Metanephros (tissue), 2 donors: ENCODE measurements around a stretch of chr1.

DNA sequence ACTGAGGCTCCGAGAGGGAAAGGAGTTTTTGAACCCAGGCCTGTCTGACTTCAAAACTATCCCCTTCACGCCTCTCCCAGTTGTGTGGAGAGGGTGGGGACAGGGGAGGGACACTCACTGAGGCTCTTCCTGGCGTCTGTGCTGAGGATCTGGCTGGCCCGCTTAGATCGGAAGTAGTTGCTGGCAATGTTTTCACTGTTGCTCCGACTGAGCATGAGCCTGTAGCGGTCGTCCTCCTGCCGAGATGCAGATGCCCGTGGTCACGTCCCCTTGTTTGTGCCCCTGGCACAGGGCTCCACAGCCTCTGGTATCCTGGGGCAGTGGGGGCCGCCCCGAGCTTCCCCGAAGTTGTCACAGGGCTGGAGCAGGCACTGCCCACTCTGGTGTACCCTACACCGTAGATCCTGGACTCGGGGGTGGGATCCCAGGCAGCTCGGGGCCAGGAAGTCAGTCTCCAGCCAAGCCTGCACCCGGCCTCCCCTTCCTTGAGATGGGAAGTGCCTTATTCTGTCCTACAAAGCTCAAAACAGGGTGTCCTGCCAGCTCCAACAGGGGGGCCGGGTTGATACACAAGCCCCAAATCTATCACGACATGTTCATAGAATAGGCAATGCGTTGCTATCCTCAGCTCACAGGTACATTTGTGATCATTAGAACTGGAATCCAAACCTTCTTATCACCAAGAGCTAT lies 5.1 kb upstream of the DDOST start:
- RAMPAGE, long total RNA = no peak

DNA sequence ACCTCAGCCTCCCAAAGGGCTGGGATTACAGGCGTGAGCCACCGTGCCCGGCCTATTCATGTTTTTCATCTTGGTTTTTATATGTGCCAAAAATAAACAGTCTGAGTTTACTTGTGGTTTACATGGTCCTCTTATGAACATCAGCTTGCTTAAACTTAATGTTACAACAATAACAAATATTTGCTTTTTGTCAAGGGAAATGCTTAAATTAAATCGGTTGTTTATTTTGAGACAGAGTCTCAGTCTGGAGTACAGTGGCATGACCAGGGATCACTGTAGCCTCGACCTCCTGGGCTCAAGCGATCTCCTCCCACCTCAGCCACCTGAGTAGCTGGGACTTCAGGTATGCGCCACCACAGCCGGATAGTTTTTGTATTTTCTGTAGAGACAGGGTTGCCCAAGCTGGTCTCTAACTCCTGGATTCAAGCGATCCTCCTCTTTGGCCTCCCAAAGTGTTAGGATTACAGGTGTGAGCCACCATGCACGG lies 2.3 kb downstream of the HP1BP3 start:
- RAMPAGE, long total RNA = no peak

- RAMPAGE, long total RNA = no peak
These were observed 108.2 kb upstream of the HP1BP3 start for GRCh38 chr1:20895336-20895733.

- RAMPAGE, long total RNA = no peak
These were observed 141.7 kb downstream of the EIF4G3 start for GRCh38 chr1:21035006-21035374.

GRCh38 chr1:21137204-21137690 lies 39.5 kb downstream of the EIF4G3 start:
- RAMPAGE, long total RNA = no peak

GRCh38 chr1:21257376-21258179 lies 32.7 kb downstream of the ECE1 start:
- RAMPAGE, long total RNA = no peak

DNA sequence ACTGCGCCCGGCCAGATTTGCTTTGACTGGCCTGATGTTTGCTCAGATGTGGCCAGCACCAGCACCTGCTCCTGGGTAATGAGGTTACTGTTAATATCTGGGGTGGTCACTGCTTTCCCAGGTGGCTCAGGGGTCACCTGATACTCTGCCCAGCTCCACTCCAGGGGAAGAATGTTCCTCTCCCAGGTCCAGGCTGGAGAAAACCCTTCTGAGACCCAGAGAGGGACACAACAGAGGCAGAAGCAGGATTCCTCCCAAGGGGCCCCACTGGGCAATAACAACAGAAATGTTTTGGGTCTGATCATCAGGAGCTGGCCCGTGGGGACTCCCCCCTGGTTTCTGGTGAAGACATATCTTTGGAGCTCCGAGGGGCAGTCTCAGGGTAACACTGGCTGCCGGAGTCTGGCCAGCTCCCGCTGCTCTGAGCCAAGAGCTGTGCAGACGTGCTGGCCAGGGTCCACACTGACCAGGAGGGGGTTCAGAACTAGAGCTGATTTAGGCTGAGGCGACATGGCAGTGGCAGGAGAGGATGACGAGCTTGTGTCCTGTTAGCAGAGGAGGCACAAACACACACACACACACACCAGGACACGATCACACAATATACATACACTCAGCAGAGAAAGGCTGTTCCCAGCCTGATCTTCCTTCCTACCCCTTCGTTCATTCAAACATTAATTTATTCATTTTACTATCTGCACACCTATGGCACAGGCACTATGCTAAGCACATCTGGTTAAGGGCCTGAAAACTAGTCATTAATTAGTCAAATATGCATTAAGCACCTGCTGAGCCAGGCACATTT lies 13.1 kb downstream of the ECE1 start:
- RAMPAGE, long total RNA = no peak

DNA sequence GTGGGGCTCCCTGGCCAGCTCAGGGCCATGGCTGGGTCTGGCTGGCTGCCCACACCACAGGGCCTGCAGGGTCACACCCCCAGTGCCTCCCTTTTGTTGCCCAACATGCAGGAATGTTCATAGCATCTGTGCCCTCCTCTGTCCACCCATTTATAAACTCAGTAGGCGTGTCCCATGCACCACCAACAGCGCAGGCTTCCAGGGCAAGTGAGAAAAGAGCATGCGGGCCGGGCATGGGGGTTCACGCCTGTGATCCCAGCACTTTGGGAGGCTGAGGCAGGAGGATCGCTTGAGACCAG lies 20.9 kb upstream of the ECE1 start:
- RAMPAGE, long total RNA = no peak

DNA sequence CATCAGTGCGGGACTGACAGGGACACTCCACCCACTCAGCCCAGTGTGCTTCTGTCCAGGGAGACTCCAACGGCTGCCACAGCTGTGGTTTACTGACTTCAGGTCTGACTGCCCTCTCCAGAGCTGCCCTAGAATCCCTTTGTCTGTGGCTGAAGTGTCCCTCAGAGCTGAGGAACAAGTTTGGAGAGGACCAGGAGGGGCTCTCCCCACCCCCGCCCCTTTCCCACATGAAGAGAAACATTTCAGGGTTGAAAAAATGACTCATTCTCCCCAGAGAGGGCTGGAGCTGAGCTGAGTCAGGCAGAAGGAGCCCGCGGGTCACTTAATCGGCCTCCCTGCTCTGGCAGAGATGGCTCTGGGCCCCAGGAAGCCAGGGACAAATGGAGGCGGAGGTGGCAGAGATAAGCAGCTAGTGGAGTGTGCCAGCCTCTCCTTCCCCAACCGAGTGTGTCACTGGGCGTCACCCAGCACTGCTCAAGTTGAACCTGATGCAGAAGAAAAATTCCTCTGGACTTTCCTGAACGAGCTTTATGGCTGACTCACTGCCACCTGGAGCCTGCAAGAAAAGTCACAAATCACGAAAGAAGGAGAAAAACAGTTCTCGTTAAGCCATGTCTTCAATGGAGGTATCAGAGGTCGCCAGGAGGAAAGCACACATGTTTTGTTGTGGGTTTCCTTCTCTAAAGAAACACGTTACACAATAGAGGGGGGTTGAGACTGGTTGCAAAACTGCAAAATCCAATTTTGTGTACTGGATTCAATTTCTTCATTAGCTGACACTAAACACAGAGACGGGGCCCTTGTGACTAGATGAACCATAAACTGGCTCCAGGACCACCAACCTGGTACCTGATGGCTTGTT lies 34.3 kb upstream of the ECE1 start:
- RAMPAGE, long total RNA = no peak

GRCh38 chr1:21332607-21333346 lies 42.5 kb upstream of the ECE1 start:
- RAMPAGE, long total RNA = no peak

DNA sequence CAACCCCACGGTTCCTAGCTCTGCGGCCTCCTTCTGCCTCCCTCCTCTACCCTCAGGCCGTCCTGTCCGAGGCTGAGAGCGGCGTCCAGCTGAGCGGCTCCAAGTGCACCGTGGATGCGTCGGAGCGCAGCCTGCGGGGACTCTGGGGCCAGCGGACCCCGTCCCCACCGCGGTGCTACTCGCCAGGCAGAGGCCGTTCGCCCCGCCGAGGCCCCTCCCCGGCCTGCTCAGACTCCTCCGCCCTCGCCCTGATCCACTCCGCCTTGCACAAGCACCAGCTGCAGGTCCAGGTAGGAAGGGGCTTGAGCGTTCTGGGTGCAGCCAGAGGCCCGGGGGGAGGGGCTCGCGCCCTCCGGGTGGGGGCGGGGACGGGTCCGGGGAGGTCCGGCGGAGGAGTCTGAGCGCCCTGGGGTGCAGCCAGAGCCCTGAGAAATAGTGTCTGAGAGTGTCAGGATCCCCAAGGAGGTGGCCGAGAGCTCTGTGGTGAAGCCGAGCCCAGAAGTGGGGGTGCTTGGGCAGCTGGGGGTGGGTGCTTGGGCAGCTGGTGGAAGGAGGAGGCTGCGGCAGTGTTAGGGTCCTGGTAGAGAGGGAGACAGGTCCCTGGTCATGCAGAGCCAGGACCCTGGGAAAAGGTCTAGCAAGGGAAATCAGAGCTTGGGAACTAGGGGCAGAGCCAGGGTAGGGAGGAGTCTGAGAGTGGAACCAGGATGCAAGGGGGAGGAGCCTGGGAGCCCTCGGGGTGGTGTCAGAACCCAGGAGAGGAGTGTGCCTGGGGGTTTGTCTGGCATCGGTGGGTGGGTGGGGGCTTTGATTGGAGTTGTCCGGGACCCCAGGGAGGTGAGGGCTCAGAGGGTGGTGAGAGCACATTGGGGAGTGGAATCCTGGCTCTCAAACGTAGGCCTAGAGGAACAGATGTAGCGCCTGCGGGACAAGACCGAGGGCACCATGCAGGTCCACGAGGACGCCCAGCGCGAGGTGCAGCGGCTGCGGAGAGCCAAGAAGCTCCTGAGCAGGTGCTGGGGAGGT lies 3.1 kb upstream of the NBPF3 start:
- RAMPAGE, long total RNA = no peak

DNA sequence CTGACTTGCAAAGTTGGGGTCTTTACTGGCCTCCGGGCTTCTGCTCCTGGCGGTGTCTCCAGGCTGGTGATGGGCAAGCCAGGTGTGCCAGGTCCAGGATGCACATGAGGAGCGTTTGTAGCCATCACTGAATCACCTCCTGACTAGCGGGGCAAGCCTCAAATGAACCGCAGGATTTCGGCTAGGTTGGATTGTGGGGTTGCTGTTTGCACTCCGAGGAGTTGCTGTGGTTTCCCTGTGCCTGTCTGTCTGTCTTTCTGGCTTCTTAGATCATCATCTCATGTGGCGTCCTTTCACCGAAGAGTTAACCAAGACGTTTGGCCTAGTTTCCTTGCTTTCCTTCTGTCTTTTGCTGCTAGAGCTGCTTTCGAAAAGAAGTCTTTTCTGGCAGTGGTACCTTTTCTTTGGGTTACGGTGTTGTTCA lies 810 bp downstream of the NBPF3 start:
- RAMPAGE, long total RNA = no peak

DNA sequence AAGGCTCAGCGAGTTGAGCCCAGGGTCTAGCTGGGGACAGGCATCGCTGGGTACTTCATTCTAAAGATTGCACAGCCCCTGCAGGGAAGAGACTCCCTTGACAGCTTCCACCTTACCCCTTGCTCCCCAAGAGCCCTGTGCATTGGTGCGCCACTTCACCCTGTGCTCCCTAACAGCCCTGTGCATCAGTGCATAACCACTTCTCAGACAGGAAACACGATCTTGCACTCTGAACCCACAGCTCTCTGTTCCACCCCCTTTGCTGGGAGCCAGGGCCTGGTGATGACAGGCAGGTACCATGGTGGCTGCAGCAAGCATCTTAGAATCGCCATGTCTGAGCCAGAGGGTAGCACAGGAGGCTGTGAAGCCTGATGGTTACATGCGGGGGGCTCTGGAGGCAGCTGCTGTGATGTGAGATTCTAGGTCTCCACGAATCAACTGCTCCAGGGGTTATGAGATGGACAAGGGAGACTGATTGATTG lies 5.0 kb downstream of the ALPL start:
- RAMPAGE, long total RNA = no peak

DNA sequence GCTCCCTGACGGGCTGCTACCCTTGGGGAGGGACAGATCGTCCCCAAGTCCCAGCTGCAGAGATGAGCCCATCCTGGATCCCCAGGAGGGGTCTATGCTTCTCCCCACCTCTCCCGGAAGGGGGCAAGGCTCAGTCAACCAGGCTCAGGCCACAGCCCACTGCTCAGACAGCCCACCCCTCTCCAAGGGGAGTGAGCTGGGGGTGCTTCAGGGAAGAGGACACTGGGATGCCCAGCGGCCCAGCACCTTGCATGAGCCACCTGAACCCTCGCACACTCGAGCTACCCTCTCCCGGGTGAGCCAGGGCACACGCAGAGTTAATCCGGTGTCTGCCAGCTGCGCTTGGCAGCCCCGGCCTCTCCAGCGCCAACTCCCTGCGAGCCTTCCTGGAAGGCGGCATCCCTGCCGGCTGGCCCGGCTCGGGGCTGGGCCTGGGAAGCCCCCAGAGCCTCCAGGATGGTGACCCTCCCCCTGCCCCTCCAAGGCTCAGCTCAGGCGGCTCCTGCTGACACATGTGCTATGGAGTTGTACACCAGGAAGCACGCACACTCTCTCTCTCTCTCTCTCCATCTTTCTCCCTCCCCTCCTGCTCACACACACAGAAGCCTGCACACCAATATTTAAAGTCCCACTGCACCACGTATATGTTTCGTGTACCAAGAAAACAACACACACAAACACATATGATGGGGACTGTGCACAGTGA lies 48.7 kb downstream of the RAP1GAP start:
- RAMPAGE, long total RNA = no peak

DNA sequence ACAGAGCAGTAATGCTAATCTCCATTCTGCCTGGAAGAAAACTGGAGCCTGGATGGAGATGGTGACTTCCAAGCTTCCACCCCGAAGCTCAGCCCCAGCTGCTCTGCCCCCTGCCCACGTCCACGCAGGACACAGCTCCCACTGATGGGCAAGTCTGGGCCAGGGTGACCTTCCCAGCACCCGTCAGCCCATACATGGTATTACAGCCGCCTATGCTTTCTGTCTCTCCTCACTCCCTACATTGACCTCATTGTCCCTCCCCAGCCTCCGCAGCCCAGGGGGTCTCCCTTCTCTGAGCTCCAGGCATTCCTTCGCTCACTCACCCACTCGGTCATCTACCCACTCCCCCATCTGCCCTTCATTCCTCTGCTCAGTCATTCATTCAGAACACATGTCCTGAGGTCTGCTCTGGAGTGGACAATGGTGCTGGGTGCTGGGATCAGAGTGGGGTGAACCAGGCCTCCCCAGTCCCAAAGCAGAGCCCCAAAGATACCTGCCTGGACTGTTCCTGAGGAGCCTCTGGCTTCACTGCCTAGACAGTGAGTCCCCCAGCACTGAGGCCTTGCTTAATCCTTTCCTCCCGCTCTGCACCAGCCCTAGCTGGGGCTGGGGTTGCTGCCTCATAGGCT lies 34.0 kb downstream of the RAP1GAP start:
- RAMPAGE, long total RNA = no peak

DNA sequence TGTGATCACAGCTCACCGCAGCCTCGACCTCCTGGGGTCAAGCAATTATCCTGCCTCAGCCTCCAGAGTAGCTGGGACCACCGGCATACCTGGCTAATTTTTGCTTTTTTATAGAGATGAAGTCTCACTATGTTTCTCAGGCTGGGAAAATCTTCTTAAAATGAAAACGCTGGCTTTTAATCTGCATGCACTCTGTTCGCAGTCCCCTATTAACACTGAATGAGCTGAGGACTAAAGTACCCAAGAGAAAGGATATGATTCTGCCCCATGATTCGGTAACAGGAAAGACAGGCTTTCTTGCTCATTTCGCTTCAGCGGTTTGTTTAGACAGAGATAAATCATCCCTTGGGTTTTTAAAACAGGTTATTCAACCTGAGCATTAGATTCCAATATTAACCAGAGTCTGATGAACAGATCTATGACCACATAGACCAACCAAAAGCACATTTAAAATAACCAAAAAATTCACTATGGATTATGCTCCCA lies 7.1 kb upstream of the RAP1GAP start:
- RAMPAGE, long total RNA = no peak

GRCh38 chr1:21865128-21865595 lies 53.1 kb downstream of the LDLRAD2 start:
- RAMPAGE, long total RNA = no peak

DNA sequence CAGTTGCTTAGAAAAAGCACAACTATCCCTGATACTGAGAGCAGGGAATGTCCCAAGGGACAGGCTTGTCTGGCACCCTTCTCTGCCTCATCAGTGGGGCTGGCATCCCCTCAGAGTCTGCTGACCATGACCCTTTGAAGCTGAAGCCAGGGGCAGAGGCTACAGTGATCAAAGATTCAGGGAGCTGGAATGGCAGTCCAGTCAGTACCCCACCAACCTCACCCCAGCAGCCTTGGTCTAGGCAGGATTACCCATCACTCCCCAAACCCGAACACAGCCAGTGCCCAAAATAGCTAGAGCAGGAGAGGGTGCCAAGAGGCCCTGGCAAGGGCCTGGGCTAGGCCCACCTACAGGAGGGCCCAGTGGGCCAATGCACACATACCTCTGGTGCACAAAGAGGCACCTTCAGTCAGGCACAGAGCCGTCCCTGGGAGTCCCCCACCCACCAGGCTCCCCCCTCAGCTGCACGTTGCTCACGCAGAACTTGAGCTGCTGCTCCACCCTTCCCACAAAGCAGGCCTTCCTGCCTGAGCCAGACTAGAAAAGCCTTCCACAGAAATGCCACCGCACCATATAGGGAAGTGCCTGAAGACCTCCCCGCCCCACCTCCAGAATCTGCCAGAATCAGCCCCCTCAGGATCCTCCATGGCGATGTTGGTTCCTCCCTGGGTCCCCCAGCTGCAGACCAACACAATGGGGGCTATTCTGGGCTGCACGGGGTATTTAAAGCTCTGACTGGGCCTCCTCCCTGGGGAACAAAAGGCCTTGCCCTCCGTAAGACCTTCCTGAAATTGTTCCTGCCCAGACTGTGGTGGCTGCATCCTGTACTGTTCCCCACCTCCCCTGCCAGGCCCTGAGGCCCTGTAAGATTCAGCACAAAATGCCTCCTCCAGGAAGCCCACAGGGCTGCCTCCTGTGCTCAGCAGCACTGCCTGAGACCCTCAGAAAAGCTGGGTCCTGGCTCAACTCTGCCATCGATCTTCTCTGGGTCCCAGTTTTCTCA lies 27.3 kb downstream of the HSPG2 start:
- RAMPAGE, long total RNA = no peak

- RAMPAGE, long total RNA = no peak
These were observed 25.9 kb downstream of the HSPG2 start for GRCh38 chr1:21910809-21912046.

DNA sequence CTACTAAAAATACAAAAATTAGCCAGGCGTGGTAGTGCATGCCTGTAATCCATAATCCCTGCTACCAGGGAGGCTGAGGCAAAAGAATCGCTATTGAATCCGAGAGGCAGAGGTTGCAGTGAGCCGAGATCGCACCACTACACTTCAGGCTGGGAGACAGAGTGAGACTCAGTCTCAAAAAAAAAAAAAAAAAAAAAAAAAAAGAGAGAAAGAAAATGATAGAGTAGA lies 10.6 kb downstream of the HSPG2 start:
- RAMPAGE, long total RNA = no peak